ENCODE measurements around a stretch of chr3.

DNA sequence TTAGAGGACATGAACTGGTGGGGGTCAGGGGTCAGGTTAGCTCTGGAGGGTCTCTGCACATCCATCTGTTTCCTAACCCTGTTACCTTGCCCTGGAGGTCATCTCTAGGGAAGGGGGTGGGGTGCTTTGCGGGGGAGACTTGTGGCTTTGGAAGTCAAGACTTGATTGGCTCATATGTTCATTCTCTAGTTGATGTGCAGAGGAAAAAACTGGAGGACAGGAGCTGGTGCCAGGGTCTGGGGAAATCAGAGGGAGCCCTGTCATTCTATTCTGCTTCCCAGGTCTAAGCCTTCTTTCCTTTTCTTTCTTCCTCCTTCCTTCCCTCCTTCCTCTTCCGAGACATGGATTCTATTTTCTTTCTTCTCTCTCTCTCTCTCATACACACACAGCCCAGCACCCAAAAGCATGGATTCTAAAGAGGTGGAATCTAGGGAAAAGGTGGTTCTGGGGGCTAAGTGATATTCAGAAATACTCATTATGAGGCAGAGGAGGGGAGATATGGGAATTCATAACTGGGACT is 1.8 kb downstream of the KALRN start:
- RRBS = no CpG with 5 or more reads among the region's 2 CpGs

DNA sequence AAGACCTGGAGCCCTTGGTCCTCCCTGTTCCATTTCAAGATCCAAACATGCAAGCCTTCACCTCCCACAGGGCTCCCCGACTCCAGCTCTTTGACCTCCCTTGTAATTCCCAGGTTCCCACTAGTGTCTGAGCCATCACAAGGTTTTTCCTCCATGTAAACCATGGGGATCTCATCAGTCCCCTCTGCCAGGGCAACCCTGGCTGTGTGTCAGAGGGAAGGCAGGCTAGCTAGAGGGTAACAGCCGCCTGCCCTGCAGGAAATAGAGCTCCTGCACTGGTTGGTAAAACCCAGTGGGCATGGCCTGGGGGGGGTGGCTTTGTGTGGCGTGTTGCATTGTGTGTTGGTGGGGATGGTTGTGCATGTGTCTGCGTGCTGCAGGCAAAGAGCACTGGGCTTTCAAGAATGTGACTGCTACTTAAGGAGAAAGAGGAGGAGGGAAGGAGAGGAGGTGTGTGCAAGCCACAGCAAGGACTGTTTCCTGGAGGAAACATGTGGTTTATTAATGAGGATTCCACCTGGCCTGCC is 216.7 kb downstream of the KALRN start:
- RRBS = no CpG with 5 or more reads among the region's 4 CpGs

- RRBS = no CpG with 5 or more reads among the region's 1 CpG
These were observed 114.1 kb upstream of the UMPS start for GRCh38 chr3:124616074-124616615.

- RRBS = no CpG with 5 or more reads among the region's 5 CpGs
These were observed 99.3 kb upstream of the UMPS start for GRCh38 chr3:124630850-124631475.

DNA sequence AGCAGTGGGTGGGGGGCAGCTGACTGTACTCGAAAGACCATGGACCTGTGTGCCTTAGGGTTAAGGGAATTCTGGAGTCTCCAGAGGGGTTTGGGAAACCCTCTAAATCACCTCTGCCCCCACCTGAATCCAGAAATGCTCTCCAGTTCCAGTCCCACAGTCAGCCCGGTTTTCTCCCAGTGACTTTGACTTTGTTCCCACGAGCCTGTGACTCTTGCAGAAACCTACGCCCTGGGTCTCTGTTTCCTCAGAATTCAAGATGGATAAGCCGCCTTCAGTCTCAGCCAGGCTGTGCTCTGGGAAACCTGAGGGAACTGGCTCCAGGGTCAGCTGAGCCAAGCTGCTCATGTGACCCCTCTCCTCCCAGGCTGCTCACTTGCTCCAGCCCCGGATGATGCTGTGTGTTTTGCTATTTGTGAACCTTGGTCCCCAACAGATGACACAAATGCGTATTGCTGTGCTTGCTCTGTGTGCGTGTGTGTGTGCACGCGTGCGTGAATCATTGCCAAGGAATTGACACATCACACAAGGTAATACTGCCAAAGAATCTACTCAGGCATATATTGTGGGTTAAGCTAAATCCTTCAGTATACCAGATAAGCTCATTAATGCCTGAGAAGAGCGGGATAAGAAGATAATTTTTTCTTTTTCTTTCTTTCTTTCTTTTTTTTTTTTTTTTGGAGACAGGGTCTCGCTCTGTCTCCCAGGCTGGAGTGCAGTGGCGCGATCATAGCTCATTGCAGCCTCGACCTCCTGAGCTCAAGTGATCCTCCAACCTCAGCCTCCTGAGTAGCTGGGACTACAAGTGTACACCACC is 29.3 kb upstream of the UMPS start:
- RRBS = no CpG with 5 or more reads among the region's 16 CpGs

GRCh38 chr3:124808851-124809434 is 78.2 kb downstream of the ITGB5 start:
- RRBS = no CpG with 5 or more reads among the region's 5 CpGs

DNA sequence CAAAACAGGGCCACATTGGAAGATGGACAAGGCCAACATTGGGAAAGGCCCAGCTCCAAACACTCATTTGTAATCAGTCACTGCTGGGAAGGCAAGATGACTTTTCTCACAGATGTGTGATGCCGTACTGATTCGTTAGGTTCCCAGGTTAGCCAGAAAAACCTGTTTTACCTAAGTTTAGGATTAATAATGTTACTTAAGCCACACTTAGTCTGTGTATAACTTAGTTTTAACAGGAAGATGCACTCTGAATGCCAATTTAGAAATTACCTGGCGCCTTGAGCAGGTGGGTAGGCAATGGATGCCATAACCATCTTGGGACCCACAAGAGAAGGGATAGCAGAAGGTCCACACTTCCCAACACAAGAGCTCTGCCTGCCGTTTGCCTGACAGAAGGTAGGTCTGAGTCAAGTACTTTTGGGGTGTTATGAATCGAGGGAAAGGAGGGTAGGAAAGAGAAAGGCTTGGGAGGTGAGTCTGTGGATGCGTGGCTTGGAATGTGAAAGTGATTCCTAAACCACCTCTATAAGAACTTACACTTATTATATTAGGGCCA is 70.8 kb downstream of the ITGB5 start:
- RRBS = no CpG with 5 or more reads among the region's 6 CpGs

GRCh38 chr3:124851103-124851554 is 36.0 kb downstream of the ITGB5 start:
- RRBS = no CpG with 5 or more reads among the region's 3 CpGs

DNA sequence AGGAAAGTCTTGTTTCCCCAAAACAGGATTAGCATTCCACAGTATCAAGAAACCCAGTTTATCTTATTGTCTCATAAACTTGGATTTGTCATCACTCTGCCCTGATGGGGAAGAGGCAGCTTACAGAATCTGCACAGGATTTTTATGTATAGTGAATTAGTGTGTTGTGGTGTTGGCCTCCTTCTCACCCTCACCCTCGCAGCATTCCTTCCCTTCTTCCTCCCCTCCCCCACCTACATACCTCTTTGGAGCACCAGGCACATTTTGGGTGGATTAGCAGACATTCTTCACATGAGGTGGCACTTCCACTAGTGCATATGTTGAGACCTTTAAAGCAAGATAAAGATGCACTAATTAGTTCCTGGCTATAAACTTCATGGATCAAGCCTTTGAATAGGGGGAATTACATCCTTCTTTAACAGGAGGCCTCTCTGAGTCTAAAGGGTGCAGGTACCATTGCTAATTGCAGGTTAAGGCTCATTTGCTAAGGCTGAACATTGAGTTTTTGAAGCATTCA is 13.9 kb downstream of the ITGB5 start:
- RRBS = no CpG with 5 or more reads among the region's 1 CpG

GRCh38 chr3:125107703-125108836 is 52.3 kb upstream of the HEG1 start:
- RRBS = no CpG with 5 or more reads among the region's 15 CpGs

GRCh38 chr3:125206934-125207415 is 5.6 kb downstream of the SLC12A8 start:
- RRBS = no CpG with 5 or more reads among the region's 6 CpGs

DNA sequence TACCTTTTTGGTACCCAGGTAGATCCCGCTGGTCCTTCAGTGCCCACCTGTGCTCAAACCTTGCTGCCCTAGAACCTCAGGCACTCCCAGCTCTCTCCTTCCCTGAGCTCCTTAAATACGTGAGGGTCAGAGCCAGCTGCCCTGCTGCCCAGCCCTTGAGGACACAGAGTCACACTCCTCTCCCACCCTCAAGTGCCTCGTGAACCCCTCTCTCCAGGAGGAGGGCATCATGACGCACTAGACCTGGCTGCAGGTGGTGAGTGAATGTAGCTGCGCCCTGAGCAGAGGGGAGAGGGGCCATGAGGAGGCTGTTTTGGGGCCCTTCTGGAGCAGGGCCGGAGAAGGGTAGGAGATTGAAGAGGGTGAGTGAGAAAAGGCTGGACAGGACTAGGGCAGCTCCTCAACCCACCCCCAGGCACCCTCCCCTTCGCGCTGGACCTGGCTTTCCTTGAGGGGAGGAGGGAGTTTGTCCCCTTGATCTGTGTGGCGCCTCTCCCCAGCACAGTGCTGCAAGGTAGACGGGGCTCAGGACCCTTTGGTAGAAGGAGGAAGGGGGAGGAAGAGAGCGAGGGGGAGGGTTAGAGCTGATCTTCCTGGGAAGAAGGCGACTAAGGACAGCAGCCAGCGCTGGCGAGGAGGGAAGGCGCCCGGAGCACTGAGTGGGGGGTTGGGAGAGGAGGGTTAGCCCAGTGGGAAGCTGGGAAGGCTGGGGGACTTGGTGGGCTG is 837 bp downstream of the SLC12A8 start:
- RRBS = 88% methylated on average over 1 of the region's 16 CpGs

DNA sequence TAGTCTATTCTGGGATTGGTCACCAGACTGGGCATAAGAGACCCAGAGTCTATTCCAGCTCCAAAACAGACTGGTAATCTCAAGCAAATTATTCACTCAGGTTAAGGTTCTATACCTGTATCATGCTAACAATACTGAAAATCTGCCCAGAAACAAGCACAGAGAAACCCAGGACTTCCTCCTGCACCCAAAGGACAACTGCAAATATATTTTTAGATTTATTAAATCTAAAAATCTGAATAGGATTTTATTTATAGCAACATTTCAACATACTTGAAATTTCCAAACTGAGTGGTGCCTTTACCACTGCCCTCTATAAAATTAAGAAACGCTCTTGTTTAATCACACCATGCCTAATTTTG is 18.9 kb downstream of the ZNF148 start:
- RRBS = no CpG with 5 or more reads among the region's 1 CpG

DNA sequence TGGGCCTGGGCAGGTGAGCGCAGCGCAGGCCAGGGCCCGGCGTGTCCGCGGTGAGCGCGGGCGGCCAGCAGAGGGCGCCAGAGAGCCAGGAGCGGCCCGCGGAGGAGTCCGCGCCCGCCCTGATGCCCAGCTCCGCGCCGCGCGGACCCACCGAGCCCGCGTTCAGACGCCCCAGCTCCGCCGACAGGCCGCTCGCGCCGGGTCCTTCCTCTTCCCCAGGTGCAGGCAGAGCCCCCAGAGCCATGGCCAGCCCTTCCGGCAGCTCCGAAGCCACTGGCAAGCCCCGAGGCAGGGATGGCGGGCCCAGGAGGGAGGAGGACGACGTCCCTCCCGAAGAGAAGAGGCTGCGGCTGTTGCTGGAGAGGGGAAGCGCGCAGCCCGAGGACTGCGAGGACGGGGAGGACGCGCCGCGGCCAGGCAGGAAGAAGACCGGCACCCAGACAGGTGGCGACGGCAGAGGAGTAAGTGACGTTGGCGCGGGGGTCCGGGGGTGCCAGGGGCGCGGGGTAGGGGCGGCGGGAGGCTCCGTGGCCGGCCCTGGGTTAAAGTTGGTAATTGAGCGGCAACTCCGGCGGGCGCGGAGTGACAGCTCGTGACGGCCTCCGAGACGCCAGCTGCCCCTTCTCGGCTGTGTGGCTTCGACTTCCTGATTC is 171.2 kb upstream of the OSBPL11 start:
- RRBS = 18% methylated on average over 5 of the region's 72 CpGs

- RRBS = no CpG with 5 or more reads among the region's 7 CpGs
These were observed 54.1 kb upstream of the ROPN1B start for GRCh38 chr3:125914907-125915223.

DNA sequence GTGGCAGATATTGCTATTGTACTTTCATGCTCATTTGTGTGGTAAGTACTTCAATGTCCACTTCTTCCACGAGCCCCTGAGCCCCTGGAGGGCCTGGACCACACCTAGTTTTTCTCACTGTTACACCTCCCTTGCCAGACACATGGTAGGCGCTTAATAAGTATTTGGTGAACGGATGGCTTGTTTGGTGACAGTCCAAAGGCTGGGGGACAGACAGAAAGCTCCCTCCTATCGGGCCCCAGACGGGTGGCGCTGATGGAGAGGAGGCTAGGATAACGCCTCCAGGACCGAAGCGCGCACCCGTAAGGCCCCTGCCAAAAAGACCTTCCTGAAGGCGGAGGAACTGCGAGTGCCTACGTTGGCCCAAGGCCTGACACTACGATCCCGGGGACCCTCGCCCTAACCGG is 53.8 kb upstream of the ROPN1B start:
- RRBS = no CpG with 5 or more reads among the region's 18 CpGs

- RRBS = 93% methylated on average over 39 of the region's 106 CpGs
These were observed 10.7 kb upstream of the ROPN1B start for GRCh38 chr3:125957787-125959082.

DNA sequence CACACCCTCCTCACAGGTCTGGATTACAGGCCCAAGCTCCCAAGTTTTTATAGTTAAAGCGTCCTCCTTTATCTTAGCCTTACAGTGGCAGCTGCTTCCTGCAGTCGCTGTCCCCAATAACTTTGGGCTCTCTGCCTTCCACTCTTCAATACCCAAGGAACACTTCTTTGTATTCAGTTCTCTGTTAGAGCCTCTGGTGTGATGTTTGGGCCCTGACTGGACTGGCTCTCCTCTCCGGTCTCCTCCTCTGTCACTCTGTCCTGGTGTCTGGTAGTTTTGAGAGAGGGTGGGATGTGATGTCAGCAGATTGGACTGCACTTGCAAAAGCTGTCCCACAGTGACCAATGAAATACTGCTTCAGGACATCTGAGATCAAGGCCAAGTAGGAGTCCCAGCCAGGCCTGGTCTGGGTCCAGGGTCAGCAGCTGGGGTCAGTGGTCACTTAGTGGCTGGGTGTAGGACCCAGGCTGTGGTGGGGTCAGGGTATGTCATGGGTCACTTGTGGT is 21.0 kb downstream of the ALDH1L1 start:
- RRBS = no CpG with 5 or more reads among the region's 3 CpGs

DNA sequence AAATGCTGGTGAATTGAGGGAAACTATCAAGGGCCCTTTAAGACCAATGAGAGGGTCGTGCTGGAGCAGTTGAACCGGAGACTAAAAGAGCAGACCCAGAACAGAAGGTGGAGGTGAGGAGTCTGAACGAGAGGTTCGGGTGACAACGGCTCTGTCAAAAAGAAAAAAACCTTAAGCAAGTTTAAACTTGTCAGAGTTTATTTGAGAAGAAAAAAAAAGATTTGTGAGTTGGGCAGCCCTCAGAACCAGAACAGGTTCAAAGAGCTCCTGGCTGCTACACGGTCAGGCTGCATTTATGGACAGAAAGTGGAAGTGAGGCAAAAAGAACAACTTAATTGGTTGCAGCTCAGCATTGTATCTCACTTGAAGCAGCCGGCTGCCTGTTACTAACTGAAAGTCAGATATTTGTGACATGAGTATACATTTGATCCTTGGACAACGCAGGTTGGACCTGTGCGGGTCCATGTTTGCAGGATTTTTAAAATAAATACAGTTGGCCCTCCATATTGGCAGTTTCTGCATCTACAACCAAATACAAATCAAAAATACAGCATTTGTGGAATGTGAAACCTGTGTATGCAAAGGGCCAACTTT is 7.4 kb upstream of the ALDH1L1 start:
- RRBS = no CpG with 5 or more reads among the region's 9 CpGs

DNA sequence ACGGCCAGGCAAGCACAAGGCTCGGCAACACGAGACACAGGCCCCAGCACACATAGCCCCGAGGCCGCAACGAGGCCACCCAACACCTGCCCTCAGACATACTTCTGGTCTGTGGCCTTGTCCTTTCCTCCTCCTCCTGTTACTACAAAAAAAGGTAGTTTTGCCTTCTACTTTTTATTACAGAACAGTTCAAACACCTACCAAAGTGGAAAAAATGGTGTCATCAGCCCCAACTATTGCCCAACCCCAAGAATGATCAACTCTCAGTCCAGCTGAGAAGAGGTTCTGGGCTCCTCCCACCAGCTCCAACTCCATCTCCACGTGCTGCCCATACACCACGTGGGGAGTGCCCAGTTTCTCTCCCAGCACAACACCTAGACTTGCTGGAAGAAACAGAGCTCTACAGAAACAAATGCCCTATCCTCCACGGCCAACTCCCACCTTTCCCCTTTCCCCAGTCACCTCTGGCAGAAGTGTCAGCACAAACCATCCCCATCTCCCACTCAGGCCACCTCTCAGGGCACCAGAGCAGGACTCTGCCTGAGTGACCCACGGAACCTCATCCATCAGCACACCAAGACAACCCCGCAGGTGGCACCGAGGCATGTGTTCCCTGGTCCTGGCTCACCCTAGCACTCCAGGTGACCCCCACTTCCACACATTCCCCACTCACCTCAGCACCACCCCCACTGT is 7.4 kb downstream of the ZXDC start:
- RRBS = no CpG with 5 or more reads among the region's 12 CpGs